ENCODE data around the gene KANK4.

GRCh38 chr1:61082878-61083028 is 392 bp downstream of the NFIA start:
- PRO-cap: no peak
- RRBS: no CpG with 5 or more reads among the region's 16 CpGs

DNA sequence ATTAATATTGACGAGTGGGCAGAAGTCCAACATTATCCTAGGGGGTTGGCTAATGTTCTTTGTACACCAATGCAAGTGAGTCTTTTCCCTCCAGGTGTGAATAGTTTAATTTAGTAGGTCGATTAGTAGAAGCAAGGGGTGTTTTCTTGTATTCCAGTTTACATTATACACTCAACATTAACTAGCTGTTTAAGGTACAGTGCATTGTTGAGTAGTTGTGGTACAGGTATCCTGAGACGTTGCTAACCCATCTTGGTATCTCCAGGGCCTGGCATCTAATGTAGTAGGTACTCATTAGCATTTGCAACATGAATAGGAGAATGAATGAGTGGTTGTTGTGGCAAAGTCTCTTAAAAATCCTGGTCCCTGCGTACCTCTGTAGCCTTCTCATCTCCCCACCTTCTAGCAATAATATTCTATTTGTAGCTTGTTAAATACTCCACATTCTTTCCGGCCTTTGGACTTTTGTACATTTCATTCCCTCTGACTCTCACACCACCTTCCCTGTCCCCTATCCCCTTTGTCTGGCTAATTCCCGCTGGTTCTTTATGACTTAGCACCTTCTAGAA is 65.6 kb downstream of the NFIA start:
- PRO-cap: no peak
- RRBS: no CpG with 5 or more reads among the region's 6 CpGs

- PRO-cap: no peak
- RRBS: no CpG with 5 or more reads among the region's 3 CpGs
Measured at GRCh38 chr1:61151984-61152484, 69.7 kb downstream of the NFIA start.

DNA sequence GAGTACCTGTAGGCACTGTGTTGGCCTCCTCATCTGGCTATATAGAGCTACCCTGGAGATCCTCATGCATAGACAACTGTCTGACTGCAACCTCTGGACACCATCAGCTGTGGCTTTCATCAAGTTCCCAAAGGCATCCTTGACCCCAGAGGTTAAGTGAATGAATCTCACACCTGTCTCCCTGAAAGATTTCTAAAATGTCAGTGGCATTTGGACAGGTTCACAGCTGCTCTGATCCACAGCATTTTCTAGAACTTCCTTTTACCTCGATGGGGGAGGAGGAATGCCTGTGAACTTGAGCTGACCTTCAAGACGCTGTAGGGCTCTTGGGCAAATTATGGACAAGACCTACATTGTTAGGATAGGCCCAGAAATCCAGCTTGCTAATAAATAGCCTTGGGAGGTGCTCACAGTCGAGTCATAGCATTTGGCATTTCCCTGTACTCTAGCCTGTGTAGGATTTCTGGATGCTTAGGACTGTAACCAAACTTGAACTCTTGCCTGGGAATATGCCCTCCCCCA is 87.8 kb downstream of the NFIA start:
- PRO-cap: no peak
- RRBS: no CpG with 5 or more reads among the region's 3 CpGs

GRCh38 chr1:61253239-61253761 is 170.9 kb downstream of the NFIA start:
- PRO-cap: no peak
- RRBS: no CpG with 5 or more reads among the region's 2 CpGs

GRCh38 chr1:61337837-61339009 is 255.9 kb downstream of the NFIA start:
- PRO-cap: no peak
- RRBS: 19% methylated on average over 3 of the region's 16 CpGs

DNA sequence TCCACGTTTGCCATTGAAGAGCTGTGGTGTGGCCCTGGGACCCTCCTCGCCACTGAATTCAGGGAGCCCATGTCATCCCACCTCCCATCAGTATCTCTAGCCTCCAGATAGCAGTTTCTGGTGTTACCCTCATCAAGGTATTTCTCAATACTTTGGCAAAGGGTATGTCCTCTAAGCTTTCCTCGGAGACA is 233.6 kb downstream of the TM2D1 start:
- PRO-cap: no peak
- RRBS: no CpG with 5 or more reads among the region's 3 CpGs

GRCh38 chr1:62318952-62320007 is at the start of gene KANK4:
TSS of gene KANK4 (minus strand) at chr1:62319434.
- PRO-cap: bidirectional peak, plus-strand start at chr1:62319746, minus-strand start at chr1:62319405
- RRBS: 2% methylated on average over 21 of the region's 84 CpGs

DNA sequence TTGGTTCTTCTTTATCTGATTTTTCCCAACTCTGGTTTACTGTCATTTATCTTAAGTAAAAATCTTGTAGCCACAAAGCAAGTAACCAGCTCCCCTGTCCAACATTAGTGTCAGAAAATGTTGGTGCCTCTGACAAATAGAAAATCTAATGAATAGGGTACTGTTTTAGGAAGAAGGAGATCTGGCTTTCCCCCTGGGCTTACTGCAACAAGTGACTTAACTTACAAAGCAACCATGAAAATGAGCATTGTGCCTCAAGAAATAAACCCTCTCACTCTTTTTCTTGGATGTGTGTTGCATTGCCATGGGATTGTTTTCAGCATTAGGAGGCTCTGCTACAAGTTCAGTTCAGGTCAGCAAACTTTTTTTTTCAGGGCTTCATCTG is 37.7 kb upstream of the DOCK7 start:
- PRO-cap: no peak

DNA sequence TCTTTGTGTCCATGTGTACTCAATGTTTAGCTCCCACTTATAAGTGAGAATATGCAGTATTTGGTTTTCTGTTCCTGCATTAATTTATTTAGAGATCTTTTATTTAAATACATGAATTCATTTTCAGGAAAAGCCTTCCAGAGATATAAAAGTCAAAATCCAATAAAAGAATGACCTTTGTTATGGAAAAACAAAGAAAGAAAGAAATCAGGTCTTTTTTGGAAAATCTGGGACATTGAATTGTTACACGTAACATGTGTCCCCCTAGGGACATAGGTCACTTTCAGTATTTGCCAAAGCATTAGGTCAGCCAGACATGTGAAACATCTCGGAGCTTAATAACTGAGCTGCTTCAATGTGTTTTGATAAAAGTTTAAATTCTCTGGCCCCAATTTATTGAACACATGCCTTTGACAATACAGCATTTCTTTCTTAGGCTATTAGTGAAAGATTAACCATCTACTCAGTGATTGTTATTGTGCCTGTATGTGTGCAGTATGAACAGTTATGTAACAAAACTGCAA is 45.6 kb upstream of the DOCK7 start:
- PRO-cap: no peak
- RRBS: no CpG with 5 or more reads among the region's 2 CpGs

DNA sequence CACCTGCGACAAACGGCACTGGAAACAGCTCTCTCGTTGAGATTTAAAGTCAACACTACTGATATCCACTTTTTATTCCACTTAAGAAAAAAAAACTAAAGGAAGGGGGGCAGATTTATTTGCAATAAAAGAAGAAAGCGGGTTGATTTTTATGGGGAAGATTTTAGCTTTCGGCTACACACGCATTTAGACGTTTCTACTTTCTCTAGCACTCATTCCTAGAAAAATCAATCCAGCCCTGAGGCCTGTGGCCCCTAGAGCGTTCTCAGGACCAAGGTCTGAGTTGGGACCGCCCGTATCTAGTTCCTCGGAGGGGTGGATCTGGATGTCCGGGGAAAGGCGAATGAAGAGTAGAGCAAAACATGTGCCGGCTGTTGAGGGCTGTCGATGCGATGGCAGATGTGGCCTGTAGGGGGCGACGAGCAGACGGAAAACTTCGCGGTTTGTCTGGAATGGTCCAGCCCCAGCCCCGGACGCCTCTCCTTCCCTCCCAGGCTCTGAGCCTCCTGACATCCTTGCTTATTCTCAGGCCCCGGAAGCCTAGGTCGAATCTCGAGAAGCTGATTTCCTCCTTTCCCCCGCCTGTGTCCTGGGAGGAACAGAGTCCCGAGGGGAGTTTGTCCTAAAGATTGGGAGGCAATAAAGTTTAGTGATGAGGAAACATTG is 5.1 kb downstream of the FOXD3 start:
- PRO-cap: no peak
- RRBS: 11% methylated on average over 10 of the region's 28 CpGs

- PRO-cap: no peak
- RRBS: no CpG with 5 or more reads among the region's 11 CpGs
Measured at GRCh38 chr1:63661925-63662645, 68.9 kb downstream of the PGM1 start.

DNA sequence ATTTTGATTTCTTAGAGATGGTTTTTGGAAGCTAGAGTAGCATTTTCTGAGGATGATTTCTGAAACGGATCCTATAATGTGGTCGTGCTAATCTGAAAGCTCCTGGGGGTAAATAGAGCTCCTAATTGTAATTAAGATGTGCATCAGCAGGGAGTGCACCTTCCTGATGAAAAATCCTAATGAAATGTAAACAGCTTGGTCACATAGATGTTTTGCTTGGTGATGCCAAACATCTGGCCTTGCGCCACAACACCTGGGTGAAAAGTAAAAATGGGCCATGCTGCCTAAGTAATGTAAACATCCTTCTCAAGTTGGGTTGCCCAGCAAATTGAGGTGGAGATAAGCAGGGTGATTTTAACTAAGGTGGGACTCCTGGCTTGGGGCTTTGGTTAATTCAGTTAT is 1.9 kb downstream of the ROR1 start:
- PRO-cap: no peak
- RRBS: no CpG with 5 or more reads among the region's 3 CpGs

DNA sequence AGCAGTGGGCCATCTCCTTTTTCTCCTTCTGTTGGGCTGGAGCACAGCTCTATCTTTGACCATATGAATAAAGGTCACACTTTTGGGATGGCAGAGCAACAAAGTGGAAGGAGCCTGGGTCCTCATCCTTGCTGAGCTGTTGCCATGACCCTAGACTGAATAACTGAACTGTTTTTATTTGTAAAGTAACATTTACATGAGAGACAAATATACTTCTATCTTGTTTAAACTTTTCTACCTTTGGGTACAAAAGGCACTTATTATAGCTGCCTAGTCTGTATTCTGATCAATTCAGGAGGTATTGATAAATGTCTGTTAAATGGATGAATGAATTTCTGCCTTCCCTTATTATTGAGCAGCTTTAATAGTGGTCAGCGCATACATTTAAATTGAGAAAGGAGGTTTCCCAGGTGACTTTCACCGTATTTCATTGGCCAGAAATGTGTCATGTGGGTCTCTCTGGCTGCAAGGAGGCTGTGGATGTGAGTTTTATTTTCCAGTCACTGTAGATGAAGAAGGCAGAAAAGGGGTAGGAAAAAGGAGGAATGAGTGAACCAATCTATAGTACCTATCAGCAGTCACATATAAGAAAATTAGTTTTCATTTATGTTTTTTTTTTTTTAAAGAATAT is 34.5 kb downstream of the ROR1 start:
- PRO-cap: no peak
- RRBS: no CpG with 5 or more reads among the region's 2 CpGs

DNA sequence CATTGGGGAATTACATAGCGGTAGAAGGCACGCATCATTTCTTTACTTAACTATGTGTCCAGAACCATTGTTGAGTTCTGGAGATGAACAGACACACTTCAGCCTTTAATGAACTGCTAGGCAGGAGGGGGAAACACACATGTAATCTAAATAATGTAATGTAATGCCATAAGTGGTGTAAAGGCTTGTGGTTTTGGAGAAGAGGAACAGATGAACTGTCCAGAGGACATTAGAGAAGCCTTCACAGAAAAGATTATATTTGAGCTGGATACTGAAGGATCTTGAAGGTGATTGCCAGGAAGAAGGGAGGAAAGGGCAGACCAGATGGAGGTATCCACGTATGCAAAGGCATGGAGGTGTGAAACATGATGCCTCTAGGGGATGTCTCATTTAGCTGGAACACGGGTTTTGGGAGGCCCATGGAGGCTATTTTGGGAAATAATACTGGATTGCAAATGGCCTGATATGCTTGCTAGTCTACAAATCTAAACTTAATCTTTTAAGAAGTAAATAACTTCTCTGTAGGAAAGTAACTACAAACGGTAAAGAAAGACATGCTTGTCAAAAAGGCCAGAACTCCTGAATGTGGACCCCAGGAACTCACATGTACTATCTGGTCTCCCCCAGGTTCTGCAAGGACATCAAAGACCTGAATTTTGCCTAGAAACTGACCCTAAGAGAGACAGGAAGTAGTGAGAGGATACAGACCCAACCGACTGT is 36.7 kb downstream of the ROR1 start:
- PRO-cap: no peak
- RRBS: no CpG with 5 or more reads among the region's 6 CpGs

DNA sequence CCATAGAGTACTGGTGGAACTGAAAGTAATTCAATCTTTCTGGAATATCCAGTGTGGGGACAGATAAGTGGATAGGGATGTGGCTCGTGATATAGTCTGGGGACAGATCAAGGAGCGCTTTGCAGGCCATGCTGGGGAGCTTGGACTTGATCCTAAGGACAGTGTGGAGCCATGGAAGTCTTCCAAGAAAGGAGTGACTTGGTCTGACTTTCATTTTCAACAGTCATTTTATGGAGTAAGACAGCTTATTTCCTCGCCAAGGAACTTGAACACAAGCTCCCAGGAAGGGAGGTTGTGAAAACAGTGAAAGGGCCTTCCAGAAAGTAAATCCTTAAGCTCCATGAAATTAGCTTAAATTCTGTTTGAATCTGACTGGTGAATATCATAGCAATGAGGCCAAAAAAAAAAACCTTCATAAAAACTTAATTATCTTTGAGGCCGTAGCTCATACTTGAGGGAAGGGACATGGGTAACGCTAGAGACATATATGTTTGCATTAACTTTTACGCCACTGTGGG is 55.9 kb downstream of the ROR1 start:
- PRO-cap: no peak
- RRBS: no CpG with 5 or more reads among the region's 6 CpGs

- PRO-cap: no peak
- RRBS: no CpG with 5 or more reads among the region's 4 CpGs
Measured at GRCh38 chr1:64039402-64040048, 163.9 kb upstream of the UBE2U start.

GRCh38 chr1:64606243-64606867 is 136.4 kb downstream of the CACHD1 start:
- PRO-cap: no peak
- RRBS: no CpG with 5 or more reads among the region's 4 CpGs

- PRO-cap: no peak
- RRBS: no CpG with 5 or more reads among the region's 3 CpGs
Measured at GRCh38 chr1:64606868-64607756, 137.2 kb downstream of the CACHD1 start.

DNA sequence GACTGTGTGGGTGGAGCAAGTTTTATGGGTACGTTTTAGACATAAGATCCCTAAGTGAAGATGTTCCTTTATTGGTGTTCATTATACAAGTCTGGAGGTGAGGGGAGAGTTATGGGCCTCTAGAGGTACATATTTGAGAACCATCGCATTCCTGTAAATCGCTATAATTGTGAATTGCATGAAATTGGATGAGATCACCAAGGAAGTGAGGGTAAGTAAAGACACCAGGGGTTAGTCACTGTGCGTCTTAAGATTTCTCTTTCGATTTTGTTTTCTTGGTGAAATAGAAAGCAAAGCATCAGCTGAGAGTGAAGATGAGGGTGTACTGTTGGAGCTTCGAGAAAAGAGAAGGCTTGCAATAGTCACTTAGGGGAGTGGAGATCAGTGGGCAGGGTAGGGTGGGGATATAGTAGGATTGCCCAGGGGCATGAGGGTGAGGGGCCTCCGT is 82.1 kb downstream of the RAVER2 start:
- PRO-cap: no peak
- RRBS: no CpG with 5 or more reads among the region's 7 CpGs

Measured in Caco-2 (cell line).